GM12892 (cell line): ENCODE data around the genes CIAPIN1 and KIFC3.

DNA sequence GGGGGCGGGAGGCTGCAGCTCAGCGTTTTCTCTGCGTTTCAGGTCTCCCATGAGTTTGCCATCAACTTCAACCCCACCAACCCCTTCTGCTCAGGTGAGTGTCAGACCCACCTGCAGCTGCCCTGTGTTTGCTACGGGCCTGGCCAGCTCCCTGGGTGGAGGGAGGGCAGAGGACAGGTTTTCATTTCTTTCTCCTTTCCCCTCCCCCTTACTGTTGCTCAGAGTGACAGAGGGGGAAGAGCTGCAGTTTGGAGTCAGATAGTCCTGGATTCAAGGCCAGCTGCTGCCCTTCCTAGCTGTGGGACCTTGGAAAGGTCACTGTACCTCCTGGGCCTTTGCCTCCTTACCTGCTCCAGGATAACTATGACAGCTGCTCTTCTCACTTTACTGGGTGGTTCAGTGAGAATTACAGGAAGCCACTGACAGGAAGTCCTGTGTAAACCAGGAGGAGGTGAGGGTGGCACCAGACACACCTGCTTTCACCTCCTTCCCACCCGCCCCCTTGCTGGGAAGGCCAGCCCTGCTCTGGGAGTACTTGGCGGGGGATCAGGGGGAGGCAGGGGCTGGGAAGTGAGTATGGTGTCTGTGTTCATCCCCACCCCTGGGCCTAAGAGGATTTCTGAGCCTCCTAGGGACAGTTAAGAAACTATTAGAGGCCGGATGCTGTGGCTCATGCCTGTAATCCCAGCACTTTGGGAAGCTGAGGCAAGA, 42.5 kb downstream of the CPNE2 start:
- RRBS = no CpG with 5 or more reads among the region's 7 CpGs

DNA sequence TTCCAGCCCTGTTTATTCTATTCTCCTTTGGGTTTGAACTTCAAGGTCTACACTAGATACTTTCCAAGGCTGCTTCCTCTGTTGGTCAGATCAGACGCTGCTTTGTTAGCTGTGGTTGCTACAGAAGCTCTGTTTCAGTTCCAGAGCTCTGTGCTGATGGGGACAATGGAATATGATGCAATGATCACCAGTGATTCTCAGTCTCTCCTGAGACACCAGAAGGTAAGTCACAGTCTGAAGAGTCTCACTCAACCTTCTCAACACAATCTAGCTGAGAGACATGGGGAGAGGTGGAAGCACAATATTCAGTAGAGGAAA, 33.7 kb downstream of the PSME3IP1 start:
- RRBS = no CpG with 5 or more reads among the region's 1 CpG

DNA sequence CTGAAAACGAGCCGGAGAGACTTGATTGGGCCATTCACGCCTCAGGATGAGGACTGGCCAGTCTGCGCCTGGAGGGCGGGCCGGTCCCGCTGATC, 128 bp upstream of the PSME3IP1 start:
- RRBS = 2% methylated on average over 5 of the region's 7 CpGs

- RRBS = no CpG with 5 or more reads among the region's 1 CpG
Observed at GRCh38 chr16:57194497-57195079, 8.5 kb downstream of the RSPRY1 start.

DNA sequence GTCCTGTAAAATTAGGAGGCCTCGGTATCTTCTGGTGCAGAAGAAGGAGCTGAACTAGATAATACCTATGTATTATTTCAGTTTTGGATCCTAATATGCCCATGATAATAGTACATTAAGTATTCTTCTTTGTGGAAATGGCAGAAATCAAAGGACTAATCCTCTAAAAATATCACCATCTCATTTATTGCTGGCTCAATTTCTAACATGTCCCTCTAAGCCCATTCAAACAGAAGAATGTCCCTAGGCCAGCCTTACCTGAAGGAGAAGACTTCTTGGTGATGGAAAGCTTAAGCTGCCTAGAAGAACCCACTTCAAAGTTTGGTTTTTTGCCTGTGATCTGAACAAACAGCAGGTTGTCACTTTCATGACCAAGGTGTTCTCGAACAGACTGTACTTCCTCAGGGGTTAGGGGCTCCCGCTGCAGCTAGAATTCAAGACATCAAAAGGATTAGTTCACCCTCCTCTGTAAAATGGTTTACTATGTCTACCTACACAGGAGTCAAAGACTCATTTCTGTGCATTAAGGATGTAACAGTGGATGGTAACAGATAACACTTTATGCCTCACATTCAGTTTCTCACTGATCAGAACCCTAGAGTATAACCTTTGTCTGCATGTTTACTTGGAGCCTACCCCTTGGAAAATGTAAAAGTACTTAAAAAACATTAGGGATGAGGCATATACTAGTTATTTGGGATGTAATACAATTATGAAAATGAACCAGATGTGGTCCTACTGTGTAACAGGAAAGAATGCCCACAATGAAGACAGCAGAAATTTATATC, 13.2 kb downstream of the CIAPIN1 start:
- RRBS = no CpG with 5 or more reads among the region's 3 CpGs

- RRBS = 1% methylated on average over 39 of the region's 74 CpGs
Observed at GRCh38 chr16:57446425-57447614, at the start of gene CIAPIN1. Gene CIAPIN1, minus strand, starts transcription at chr16:57447385.

- RRBS = 0% methylated on average over 3 of the region's 28 CpGs
Observed at GRCh38 chr16:57447615-57448156, 407 bp downstream of the COQ9 start.

GRCh38 chr16:57458054-57458427, 4.4 kb upstream of the POLR2C start:
- RRBS = no CpG with 5 or more reads among the region's 3 CpGs

DNA sequence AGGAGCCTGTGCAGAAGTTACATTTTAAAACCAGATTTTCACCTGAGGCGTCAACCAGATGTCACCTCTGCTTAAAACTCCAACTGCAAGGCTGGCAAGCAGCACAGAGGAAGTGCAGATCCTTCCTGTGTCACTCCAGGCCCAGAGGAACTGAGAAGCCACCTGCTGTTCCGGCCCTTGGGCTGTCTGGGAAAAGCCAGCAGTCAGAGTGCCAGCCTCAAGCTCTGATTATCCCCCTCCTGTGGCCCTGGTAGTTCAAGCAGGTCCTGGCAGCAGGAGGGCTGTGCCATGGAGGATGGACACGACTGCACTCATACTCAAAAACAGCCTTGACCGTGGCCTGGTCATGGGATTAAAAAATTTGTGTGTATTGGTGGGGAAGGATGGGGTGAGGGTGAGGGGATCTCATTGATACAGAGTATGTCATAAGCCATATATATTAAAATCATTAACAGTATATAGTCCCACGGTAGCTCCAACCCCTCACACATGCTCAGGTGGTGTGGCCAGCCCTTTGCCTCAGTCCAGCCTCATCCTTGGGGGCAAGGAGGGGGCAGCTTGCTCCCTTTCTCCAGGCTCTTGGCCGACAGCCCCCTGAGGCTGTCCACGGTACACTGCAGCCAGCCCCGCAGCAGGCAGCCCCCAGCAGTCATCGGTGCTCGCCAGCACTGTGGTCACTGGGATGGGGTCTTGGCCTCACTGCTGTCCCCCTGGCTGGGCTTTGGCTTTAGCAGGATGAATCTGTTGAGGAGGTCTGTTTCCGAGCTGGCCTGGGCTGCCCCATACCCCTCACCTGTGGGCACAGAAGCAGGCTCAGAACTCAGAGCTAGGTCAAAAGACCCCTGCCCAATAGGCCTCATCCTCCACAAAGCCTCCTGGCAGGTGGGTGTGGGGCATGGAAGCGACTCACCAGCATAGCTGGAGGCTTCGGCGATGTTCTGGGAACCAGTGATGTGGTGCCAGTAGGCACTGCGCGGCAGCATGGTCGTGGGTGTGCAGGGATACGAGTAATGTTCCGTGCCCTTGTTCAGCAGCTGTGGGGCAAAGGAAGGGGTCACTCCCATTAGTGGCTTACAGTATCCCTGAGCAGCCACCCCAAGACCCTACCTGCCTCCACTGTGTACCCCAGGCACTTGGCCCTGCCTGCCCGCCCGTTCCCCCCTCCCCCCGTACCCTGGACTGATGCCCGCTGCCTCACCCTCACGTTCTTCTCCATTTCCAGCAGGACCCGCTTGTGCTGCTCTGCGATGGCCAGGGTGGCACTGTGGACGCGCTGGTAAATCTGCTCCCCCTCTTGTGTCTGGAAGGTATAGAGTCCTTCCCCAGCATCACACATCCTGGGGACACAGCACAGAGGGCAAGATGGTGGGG, 10.7 kb downstream of the POLR2C start:
- RRBS = no CpG with 5 or more reads among the region's 28 CpGs

DNA sequence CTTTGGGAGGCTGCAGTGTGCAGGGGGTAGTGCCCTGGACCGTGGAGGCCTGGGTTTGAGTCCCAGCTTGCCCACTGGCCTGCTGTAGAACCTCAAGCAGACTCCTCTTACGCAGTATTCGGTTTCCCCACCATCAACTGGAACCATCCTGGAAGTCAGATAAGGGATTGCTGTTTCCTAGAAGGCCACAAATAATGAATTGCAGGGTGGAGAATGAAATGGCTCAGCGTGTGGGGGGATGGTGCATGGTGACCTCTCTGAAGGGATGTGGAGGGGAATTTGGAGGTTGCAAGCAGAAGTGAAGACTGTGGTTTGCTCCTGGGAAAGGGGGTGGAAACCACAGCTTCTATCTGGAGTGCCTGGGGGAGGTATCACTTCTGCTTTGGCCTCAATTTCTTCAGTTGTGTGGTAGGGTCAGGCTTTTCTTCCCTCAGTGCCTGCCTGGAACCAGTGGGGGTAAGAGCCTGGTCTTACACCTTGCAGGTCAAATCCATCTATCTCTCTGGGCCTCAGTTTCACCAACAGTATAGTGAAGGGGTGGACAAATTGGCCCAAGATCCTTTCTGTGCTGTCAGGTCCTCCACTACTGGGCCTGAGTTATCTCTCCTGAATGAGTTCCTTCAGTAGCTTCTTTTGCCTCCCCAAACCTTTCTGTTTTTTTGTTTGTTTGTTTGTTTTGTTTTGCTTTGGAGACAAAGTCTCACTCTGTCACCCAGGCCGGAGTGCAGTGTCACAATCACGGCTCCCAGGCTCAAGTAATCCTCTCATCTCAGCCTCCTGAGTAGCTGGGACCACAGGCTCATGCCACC, 1.9 kb downstream of the ADGRG5 start:
- RRBS = no CpG with 5 or more reads among the region's 6 CpGs

DNA sequence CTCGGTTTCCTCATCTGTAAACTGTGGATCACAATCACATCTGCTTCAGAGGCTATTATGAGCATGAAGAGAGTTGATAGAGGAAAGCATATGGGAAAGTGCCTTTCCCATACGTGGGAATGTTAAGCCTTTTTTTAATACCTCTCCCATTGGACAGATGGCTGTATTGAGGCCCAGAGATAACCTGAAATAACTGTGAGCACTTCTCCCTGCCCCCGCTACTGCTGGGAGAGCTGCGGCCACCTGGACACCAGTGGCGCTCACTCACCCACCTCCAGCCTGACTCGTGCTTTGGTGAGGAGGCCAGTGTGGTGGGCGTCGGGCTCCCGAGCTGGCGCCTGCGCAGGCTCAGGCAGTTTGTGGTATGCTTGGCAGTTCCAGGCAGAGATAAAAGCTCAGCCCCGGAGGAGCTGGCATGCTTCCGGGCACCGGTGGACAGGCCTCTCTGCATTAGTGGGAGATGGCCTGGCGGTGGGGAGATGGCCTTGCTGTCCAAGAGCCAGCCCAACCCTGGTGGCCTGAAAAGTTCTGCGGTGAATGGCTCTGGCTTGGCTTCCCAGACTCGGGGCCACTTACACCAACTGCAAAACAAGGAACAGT, 4.0 kb downstream of the ADGRG1 start:
- RRBS = no CpG with 5 or more reads among the region's 17 CpGs

DNA sequence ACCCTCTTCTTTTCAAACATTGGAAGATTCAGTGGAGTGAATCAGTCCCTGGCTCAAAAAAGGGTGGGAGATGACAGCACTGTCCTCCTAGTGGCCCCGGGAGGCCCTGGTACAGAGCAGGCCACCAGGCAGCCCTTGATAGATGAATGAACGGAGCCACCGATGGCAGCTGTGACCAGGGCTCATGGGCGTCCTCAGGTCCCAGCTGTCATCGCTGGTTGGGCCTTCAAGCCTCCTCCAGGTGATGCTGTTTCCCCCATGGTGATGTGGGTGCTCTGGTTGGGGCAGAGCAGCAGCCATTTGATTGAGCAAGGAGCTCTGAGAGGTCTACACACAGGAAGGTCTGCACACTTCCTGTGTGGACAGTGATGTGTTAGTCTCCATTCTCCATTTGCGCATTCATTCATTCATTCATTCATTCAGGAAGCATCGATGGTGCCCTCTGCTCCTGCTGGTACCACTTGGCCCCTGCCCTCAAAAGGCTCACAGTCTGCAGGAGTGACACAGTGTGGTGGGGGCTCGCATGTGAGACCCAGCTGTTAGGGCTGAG, 1.3 kb downstream of the ADGRG3 start:
- RRBS = no CpG with 5 or more reads among the region's 8 CpGs

DNA sequence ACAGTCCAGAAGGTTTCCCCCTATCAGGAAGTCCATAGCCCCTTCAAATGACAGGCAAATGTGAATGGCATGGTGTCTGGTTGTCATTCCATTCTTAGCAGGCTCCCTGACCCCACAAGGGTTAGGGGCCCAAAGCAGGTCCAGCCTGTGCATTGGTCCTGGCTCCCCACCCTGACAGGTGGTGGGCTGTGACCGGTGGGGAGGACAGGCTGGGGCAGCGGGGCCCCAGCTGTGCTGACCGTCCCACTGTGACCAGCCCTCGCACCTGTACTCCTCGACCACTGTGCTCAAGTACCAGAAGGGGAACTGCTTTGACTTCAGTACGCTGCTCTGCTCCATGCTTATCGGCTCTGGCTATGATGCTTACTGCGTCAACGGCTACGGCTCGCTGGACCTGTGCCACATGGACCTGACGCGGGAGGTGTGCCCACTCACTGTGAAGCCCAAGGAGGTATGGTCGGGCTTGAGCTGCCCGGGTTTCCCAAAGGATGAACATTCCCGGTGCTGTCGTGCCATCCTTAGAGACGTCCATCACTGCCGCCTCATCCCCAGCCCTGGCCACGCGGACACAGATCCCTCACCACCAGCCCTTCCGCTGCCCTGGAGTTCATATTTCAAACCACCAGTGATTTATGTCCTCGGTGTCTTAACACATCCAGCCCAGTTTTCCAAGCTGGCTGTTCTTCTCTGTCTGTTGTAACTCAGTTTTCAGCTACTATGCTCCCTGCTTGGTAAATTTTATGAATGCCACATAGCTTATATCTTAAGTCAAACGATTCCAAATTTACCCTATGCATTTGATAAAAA, 7.3 kb downstream of the DRC7 start:
- RRBS = no CpG with 5 or more reads among the region's 24 CpGs

- RRBS = no CpG with 5 or more reads among the region's 26 CpGs
Observed at GRCh38 chr16:57785318-57786456, 16.6 kb downstream of the KIFC3 start.

- RRBS = 3% methylated on average over 28 of the region's 81 CpGs
Observed at GRCh38 chr16:57802226-57802887, at the start of gene KIFC3. Gene KIFC3, minus strand, starts transcription at chr16:57802491.

GRCh38 chr16:57807911-57808558, 5.7 kb upstream of the KIFC3 start:
- RRBS = 4% methylated on average over 7 of the region's 16 CpGs

DNA sequence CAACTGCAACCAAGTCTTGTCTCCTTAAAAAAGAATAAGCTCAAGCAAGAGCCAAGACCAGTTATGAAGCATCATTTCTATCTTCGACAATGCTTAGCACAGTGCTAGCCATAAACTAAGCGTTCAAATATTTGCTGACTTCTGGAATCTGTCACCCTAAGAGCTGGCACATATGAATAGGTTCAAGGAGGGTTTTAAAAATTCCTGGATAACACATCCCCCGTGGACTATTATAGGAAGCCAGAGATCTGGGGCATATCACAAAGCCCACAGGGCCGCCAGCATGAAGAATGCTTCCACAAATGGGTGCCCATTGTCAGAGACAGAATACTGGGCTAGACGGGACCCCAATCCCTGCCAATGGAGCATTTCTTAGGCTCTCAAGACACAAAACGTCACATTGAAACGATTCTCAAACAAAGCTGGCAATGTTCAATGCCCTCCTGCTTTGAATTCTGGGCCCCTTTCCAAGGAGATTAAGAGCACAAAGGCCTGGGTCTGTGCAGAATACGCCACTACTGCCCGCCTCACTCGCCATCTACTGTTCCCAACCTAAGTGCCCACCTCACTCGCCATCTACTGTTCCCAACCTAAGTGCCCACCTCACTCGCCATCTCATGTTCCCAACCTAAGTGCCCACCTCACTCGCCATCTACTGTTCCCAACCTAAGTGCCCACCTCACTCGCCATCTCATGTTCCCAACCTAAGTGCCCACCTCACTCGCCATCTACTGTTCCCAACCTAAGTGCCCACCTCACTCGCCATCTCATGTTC, 9.8 kb downstream of the CFAP20 start:
- RRBS = no CpG with 5 or more reads among the region's 16 CpGs

GRCh38 chr16:58409325-58409844, 17.1 kb downstream of the GINS3 start:
- RRBS = no CpG with 5 or more reads among the region's 5 CpGs

DNA sequence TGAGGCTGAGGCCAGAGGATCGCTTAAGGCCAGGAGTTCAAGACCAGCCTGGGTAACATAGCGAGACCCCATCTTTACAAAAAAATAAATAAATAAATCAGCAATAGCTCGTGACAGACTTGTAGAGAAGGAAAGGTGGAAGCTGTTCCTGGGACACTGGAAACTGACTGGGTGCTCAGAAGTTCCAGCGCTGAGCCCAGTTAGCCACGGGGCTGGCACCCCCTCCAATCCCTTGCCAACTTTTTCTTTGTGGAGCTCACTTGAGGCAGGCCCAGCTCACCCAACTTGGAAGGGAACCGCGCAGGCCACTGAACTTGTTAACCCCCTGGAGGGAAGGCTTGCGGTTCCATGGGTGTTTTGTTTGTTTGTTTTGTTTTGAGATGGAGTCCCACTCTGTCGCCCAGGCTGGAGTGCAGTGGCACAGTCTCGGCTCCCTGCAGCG, 34.3 kb upstream of the NDRG4 start:
- RRBS = no CpG with 5 or more reads among the region's 11 CpGs